Parietal lobe (tissue), 2 donors: ENCODE results near the genes IGF2BP3, STK31 and PALS2.

DNA sequence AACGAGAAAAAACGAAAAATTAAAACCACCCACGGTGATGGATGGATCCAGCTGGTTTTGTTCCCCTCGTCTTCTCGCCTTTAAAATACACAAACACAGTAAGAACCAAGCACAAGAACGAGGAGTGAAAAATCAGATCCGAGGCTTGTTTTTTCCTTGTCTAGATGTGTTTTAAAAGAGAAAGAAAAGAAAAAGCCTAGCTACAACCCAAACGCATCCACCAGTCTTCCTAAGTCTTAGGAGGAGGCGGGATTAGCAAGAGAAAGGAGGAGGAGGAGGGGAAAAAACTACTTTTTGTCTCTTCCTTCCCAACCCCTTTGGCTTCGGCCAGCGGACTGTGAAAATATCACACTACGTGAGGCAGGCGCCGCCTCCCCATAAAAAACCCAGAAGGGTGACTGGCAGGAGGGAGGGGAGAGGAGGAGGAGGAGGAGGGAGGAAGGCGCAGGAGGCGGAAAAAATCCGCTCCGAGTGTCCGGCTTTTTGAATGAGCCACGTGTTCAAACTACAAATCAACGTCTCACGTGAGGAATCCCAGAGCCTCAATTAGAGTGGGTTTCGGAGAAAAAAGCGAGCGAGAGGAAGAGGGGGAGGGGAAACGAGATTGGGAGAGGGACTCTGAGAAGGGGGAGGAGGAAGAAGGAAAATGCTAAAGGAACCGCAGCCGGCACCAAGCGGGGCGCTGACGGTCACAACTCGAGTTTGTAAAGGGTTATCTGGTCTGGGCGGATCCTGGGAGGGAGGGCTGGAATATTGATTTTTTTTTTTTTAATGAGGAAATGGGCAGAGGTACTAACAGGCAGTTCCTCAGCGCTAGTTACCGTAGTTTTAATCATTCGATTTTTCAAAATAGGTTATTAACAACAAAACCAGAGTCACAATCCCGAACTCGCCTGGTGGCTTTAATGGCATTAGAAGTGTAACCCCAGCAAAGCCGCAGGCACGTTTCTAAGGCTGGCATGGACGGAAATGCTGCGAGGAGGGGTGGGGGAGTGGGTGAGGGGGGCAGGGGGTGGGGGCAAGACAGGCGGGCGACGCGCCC lies at the start of gene IGF2BP3:
IGF2BP3 (minus strand) TSS at position 353 of the 1,042 bp plus-strand sequence.
- RAMPAGE, long total RNA: no peak

- RAMPAGE, long total RNA: no peak
Measured at GRCh38 chr7:23490734-23491361, 20.6 kb upstream of the IGF2BP3 start.

GRCh38 chr7:23709942-23710615 lies at the start of gene STK31:
Gene STK31 (plus strand): TSS chr7:23710219.
- RAMPAGE, long total RNA: no peak

DNA sequence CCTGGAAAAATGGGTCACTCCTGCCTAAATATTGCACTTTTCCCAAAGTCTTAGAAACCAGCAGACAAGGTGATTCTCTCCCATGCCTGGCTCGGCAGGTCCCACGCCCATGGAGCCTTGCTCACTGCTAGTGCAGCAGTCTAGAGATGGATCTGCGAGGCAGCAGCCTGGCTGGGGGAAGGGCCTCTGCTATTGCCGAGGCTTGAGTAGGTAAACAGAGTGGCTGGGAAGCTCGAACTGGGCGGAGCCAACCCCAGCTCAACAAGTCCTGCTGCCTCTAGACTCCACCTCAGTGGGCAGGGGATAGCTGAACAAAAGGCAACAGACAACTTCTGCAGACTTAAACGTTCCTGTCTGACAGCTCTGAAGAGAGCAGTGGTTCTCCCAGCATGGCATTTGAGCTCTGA lies 134.8 kb downstream of the STK31 start:
- RAMPAGE, long total RNA: no peak

DNA sequence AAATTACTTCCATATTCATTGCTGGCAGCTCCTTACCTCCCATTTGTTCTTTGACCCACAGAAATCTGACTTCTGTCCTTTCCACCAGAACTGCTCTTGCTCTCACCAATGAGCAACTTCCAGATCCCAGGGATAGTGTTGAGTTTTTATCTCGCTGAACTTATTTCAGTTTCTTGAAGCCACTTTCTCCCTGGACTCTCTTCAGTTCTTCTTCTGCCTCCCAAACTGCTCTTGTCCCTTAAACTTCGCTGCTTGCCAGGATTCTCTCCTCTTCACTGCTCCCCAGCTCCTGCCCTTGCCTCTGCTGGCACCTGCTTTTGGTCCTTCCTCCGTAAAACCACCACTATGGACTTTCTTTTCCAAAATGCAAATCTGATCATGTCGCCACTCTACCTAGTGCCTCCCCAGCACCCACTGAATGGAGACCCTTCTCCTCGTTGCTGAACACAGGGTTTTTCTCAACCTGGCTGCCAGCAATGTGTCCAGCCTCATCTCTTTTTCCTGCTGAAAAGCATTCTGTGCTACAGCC lies 92.8 kb upstream of the PALS2 start:
- RAMPAGE, long total RNA: no peak

GRCh38 chr7:24573074-24573572 lies at the start of gene PALS2:
Gene PALS2 (plus strand): TSS chr7:24573452.
- RAMPAGE, long total RNA: no peak

GRCh38 chr7:24719022-24719351 lies 38.3 kb downstream of the GSDME start:
- RAMPAGE, long total RNA: no peak

DNA sequence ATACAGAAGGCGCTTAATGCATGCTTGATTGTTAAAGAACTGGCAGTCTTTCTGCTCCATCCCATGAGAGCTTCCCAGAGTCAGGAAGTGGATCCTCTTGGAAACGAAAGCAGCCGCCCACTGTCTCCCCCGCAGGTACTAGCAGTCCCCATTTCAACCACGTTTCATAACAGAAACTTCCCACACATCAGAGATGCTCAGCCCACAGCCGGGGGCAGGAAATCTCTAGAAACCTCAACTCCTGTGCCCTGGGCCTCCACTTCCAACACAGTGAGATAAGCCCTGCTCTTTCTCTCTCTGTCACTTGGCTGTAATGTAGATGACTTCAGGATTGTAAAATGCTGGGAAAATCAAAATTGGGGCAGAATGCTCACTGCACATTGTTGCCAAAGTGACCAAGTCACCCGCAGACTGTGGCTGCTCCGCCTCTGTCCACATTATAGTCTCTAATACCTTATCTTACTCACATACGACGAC lies 28.6 kb downstream of the GSDME start:
- RAMPAGE, long total RNA: no peak

DNA sequence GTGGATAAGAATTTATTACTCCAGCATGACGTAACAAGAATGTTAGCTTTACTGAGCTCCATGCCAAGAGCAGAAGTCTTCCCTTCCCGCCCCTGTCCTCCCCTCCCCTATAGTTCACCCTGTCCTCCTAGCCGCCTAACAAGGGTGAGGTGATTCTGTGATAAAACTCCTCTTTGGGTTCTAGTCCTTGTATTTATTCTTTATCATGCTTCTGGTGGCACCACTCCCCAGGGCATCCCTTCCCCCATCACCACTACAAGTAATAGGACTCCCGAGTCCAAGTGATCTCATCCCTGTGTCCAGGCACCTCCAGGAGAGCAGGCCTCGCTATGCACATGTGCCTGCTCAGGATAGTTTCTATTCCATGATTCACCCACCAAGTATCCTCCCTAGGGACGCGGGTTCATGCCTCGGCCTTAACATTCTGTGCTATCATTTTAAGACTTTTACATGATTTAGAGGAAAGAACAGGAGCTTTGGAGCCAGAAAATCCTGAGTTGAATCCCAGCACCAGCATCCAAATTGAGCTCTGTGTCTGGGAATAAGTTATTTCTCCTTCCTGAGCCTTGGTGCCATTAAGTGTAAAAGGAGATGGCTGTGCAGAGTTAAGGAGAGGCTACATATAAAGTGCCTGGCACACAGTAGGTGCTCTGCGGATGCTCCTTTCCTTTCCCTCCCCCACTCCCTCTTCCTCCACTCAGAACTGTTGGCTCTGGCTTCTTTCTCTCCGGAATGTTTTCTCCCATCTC lies 15.3 kb downstream of the GSDME start:
- RAMPAGE, long total RNA: no peak

DNA sequence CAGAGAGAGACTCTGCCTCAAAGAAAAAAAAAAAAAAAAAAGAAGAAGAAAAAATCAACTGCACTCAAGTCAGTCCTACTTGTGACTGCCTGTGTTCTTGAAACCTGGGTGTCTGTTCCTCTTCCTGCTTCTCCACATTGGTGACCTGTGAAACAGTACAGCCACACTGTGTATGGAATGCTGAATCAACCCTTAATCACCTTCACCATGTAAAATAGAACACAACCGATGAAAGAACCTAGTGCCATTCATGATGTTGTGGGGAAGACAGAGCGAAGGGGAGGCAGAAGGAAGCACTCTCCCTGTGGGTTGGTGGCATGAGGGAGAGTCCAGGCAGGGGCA lies 75.2 kb upstream of the GSDME start:
- RAMPAGE, long total RNA: no peak

DNA sequence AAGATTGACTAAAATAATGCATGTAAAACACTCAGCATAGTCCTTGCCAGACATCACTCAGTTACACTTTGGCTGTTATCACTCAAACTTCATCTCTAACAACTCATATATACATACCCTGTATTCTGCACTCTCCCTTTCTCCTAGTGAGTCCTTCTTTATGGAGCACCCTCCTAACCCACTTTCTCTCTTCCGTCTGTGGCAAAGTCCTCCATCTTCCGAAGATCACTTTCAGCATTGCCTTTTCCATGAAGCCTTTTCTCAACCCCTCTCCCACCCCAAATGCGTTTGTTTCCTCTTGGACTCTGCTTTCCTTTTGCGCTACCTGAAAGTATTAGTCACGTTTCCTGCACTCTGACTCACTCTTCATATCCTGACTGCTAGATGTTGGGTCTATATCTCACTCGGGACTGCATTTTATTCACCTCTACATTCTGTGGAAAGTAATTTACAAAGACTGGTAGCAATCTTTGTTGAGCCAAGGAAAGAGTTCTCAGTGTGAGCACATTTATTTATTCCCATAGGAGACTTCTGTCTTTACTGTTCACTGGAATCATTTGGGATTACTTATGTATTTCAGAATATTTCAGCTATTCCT lies 72.4 kb downstream of the OSBPL3 start:
- RAMPAGE, long total RNA: no peak

GRCh38 chr7:24924295-24925089 lies 55.5 kb downstream of the OSBPL3 start:
- RAMPAGE, long total RNA: no peak

GRCh38 chr7:25408326-25408598 lies 180.0 kb upstream of the NPVF start:
- RAMPAGE, long total RNA: no peak

GRCh38 chr7:25625323-25625900 lies 397.1 kb upstream of the NPVF start:
- RAMPAGE, long total RNA: no peak

- RAMPAGE, long total RNA: no peak
Measured at GRCh38 chr7:25853756-25854711, 298.0 kb upstream of the NFE2L3 start.

- RAMPAGE, long total RNA: no peak
Measured at GRCh38 chr7:25950898-25951790, 200.9 kb upstream of the NFE2L3 start.

DNA sequence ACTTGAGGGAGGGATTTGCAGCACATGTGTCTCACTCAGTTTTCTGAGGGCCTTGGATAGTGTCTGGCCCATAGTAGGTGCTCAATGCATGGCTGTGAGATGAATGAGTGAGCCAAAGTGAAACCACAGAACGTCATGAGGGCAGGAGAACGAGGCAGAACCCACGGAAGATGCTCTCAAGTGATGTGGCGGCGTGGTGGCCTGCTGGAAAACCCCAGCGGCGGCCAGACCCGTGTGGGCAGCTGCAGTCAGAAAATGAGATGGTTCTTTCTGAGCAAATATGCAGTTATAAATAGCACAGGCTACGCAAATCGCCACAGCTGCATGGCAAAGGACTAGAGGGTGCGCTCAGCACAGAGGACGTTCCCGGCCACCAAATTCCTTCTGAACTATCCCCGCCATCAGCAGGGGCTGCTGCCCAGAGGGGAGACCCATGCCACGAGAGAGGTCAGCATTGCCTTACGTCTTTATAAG lies 183.4 kb upstream of the NFE2L3 start:
- RAMPAGE, long total RNA: no peak

DNA sequence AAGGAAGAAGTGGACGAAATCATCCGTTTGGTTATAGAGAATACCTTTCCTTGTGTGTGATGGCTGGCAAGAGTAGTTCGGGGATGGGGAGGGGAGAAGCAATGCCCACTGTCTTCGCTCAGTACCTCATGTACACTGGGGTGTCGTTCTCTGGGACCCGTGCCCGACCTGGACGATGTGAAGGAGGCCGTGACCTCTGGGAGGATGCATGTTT lies 1.2 kb downstream of the NFE2L3 start:
- RAMPAGE, long total RNA: no peak

DNA sequence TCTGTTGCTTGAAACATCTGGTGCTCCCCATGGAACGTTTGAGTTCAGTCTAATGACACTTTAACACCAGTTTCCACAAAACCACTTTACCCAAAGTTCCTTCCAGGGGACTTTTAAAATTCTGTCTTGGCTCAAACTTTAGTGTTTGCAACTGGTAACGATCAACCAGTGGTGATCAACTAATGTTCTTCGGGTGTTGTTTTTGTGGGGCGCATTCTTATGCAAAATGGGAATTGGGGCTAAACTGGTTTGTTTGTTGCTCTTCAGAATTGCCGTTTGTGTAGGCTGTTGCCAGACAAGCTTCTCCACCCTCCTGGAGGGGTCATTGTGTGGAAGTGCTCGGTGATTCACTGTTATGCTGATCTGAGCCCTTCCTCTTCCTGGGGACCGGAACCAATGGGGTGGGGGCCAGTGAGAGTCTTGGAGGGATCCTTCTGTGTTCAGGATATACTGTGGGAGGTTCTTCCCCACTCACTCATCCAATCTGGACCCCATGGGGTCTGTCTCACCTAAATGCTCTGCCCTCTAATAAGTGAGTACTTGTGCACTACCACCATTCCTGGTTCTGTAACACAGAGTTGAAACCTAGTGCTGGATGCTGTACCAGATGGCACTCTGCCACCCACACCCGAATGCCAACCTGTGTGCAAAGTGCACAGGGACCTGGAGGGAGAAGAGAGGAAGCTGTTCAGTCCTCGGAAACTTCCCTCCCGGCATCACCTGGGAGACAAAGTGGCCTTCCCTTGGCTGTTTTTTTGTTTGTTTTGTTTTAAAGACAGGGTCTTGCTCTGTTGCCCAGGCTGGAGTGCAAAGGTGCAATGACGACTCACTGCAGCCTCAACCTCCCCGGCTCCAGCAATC lies 2.0 kb downstream of the NFE2L3 start:
- RAMPAGE, long total RNA: no peak

GRCh38 chr7:26178571-26179187 lies 21.9 kb downstream of the HNRNPA2B1 start:
- RAMPAGE, long total RNA: no peak